ENCODE measurements around the gene SMYD3.

DNA sequence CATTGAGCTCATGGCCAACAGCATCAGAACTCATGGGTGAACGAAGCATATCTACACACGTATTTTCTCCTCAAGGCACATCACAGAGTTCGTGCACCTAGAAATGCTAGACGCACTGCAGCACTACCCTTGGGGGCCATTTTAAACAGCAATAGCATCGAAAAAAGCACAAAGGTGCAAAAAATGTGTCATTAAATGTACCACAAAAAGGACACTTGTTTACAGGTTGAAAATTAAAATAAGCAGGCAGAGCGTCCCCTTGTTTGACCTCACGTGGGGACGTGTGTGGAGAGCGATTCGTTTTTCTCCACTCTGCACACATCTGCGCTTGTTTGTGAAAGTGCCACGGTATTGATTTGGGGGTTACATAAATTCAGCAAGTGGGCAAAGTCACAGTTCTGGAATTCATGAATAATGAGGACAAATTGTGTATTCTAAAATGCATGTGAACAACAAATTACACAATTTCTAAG is 43.7 kb downstream of the ZBTB18 start:
- PRO-cap = no peak

DNA sequence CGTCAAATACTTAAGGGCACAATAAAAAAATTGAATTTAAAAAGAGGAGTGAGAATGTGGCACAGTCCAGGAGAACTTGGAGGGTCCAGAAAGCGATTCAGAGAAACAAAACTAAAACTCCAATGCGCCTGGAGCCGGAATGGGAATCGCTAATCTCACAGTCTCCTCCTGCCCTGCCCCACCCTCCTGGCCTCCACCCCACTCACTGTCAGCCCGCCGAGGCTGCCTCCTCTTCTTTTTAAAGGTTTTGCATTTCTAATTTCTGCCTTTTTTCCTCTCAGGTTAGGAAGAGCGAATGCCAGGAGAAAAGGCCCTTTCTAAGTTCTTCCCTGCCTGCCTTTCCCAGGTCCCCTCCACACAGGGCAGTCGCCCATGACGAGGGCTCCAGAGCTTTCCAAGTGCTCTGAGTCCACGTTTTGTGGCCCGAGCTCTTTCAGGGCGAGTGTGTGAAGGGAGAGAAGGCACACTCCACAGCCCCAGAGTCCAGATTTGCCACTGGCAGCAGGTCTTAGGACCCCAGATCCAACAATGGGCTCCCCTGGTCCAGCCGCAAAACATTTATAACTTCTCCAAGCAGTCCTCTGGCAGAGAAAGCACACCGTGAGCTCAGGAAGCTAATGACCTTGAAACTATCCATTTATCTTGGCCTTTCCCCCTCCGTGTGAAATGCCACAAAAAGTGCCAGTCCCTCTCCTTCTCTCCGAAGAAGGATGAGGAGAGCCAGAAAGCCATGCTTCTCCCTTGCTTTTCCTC is 135.5 kb downstream of the ZBTB18 start:
- PRO-cap = no peak

DNA sequence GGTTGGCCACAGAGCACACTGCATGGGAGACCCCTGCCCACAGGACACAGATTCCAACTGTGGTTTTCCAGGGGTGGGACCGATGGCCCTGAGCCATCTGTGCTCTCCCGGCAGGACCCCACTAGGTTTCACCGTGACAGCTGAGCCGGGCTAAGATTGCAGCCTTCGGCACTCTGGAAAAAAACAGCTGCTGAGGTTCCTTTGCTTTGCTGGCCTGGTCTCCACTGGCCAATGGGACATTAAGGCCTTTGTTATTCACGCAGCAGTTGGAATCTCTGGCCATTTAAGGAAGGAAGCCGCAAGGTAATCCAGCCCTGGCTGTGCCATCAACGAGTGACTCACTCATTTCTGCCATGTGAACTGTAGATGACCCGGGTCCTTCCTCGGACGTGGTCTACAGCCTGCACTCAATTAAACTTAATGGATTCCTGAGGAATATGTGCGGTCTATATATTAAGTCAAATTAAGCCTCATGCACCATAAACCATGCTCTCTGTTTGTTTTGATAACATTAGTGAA is 138.2 kb upstream of the C1orf100 start:
- PRO-cap = no peak

DNA sequence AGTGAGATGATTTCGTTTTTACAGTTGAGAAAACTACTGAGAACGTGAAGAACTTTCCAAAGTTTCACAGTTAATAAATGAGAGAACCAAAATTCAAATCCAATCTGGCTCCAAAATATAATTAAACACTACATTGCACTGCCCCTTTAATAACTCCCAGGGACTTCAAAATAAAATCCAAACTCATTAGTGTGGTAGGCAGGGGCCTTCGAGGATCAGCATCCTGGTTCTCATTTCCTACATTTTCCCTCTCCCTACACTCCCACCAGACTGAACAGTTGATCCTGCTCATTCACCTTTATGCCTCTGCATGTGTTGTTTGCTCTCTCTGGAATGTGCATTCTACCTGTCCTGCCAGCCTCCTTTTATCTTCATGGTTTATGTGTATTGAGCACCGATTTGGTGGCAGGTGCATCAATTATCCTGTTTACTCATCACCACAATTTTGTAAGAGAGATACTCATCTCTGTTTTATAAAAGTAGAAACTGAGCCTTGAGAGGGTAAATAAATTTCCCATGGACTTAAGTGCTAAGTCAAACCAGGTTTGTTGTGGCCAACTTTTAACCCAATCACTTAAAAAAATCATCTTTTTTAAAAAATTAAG is 25.7 kb upstream of the C1orf100 start:
- PRO-cap = no peak

DNA sequence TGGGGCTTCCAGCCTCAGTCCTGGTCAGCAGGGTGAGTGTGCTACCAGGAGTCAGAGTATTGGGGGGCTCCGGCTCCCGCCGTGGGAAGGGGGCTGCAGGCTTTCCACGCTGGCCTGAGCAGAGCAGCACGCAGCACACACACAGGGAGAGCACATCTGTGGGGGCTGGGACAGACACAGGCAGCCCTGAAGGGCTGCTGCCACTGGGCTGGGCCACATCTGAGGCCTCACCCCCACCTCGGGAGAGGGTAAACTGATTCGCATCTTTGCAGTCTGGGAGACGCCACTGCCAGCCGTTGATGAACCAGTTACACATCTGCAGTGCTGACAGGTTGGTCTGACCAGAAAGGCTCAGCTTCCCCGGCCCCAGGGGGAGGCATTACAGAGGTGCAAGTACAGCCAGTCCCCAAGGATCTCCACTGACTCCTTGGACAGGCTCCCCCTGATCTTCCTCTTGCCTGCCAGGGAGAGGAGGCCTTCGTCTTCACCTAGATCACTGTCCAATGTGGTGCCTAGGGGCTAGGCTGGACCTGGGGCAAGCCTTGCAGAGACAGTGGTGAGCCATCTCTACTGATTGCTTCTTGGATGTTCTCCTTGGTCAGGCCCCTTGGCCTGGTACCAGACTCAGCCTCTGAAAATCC is 42.8 kb downstream of the C1orf100 start:
- PRO-cap = no peak

GRCh38 chr1:244833508-244834652 is 1.6 kb upstream of the COX20 start:
- PRO-cap = unidirectional peak, plus-strand start at chr1:244833859; bidirectional peak, plus-strand start at chr1:244833971, minus-strand start at chr1:244833998; bidirectional peak, plus-strand start at chr1:244834080, minus-strand start at chr1:244834086; bidirectional peak, plus-strand start at chr1:244834479, minus-strand start at chr1:244834501

DNA sequence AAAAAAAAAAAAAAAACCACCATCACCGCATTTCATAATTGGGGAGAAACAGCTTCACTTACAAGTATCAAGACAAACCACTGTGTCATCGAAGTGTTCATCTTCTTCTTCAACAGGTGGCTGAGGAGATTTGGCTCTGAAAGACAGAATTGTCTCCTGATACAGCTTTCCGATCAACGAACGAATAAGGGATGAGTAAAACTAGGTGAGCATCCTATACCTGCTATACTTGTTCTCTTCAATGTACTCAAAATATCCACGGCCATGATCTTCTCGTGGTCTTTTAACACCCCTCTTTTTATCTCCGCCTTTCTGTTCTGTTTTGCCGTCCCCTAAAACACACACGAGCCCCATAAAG is 2.0 kb downstream of the HNRNPU start:
- PRO-cap = no peak

DNA sequence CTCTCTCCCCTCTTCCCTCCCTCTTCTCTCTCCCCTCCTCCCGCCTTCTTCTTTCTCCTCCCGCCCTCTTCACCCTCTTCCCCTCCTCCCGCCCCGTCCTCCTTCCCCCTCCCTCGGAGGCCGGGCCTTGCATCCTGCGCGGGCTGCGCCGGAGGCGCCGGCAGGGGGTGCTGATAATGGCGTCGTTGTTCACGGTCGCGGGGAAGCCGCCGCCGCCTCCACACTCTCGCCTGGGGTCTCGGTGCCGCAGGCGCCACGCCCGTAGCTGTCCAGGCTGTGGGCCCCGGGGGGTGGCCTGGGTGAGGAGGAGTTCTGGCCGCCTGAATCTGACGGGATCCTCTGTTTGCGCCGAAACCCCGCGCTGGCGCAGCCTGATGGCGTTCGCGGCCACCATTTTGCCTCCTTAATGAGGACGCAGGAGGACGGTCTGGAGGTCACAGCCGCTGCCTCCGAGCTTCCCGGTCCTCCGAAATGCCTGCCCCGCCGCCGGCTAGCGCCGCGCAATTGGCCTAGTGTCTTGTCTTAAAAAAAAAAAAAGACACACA is 1.3 kb downstream of the EFCAB2 start:
- PRO-cap = bidirectional peak, plus-strand start at position 176 of the sequence, minus-strand start outside the sequence; bidirectional peak, plus-strand start at position 406 of the sequence, minus-strand start at position 408 of the sequence

DNA sequence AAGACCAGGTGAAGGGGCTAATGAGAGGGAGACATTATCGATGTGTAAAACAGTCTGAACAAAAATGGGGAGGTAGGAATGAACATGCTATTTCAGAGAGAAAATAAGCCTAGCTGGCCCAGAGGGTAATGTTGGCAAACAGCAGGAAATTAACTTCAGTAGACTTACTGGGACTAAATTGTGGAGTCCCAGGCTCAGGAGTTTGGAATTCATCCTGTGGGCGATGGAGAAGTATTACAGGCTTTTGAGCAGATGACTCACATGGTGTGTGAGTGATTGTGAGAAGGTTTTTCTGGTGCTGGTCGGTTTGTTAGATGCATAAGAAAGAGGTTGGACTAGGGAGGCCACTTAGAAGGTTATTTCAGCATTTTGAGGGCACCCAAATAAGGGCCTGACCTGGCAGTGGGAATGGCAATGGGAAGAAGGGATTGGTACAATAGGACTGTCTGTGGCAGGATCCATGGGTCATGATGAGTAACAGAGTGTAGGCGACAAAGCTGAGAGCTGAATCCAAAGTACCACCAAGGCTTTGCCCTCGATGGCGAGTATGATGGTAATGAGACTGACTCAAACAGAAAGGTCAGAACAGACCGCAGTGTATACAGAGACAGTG is 69.3 kb upstream of the KIF26B start:
- PRO-cap = no peak

- PRO-cap = no peak
Observed at GRCh38 chr1:245311025-245311514, 156.3 kb downstream of the KIF26B start.

GRCh38 chr1:246085642-246086470 is 421.2 kb downstream of the SMYD3 start:
- PRO-cap = no peak

DNA sequence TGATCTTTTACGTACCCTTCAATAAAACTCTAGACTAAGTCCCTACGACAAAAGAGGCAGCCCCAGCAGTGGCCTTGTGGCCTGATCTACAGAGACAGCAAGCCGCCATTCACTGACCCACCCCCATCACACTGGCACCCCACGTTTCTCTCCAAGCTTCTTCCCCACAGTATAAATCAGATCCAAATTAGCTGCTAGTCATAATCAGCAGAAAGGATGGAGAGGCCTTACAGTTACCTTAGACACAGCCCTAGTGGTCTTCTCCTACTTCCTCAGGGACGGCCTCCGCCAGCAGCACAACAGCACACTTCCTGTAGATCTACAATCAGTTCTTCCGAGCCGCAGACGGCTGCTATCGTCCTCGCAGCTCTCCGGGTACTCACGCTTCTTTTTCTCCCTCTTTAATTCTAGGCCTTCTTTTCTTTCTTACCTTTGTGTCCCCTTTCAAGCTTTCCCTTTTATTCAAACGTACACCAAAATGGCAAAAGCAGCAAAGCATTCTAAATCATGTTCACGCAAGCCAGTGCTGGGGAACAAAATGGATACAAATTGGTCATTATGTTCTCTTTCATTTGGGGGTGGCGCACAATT is 313.5 kb downstream of the SMYD3 start:
- PRO-cap = no peak

GRCh38 chr1:246219480-246220036 is 287.5 kb downstream of the SMYD3 start:
- PRO-cap = no peak

DNA sequence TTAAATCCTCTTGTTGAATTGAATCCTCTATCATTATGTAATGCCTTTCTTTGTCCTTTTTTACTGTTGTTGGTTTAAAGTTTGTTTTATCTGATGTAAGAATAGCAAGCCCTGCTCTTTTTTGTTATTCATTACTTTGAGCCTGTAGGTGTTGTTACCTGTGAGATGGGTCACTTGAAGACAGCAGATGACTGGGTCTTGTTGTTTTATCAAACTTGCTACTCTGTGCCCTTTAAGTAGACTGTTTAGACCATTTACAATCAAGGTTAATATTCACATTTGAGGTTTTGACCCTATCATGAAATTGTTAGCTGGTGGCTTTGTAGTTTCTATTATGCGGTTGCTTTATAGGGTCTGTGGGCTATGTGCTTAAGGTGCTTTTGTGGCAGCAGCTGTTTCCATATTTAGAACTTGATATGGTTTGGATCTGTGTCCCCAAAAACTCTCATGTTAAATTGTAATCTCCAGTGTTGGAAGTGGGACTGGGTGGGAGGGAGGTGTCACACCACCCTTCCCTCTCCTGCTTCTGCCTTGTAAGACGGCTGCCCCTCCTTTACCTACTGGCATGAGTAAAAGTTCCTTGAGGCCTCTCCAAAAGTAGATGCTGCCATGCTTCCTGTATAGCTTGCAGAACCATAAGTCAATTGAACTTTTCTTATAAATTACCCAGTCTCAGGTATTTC is 249.6 kb downstream of the SMYD3 start:
- PRO-cap = no peak

- PRO-cap = no peak
Observed at GRCh38 chr1:246268542-246269447, 238.3 kb downstream of the SMYD3 start.

GRCh38 chr1:246506304-246507497 is at the start of gene SMYD3:
Gene SMYD3 (minus strand): TSS chr1:246507279.
- PRO-cap = bidirectional peak, plus-strand start at chr1:246507361, minus-strand start at chr1:246507272

DNA sequence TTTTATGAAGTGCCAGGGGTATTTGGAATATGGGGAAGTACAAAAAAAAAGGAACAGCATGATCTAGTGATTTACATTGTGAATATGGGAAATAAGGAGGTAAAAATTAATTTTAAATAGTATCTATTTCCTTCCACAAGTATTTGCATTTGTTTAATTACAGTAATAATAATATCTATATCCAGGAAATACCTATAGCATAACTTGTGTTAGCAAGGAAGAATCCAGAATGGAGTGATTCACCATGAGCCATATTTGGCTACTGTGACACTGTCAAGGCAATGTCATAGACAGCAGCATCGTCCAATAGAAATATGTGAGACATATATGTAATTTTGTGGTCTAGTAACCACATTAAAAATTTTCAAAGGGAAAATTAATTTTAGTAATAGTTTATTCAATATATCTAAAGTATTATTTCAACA is 22.0 kb downstream of the CNST start:
- PRO-cap = no peak

DNA sequence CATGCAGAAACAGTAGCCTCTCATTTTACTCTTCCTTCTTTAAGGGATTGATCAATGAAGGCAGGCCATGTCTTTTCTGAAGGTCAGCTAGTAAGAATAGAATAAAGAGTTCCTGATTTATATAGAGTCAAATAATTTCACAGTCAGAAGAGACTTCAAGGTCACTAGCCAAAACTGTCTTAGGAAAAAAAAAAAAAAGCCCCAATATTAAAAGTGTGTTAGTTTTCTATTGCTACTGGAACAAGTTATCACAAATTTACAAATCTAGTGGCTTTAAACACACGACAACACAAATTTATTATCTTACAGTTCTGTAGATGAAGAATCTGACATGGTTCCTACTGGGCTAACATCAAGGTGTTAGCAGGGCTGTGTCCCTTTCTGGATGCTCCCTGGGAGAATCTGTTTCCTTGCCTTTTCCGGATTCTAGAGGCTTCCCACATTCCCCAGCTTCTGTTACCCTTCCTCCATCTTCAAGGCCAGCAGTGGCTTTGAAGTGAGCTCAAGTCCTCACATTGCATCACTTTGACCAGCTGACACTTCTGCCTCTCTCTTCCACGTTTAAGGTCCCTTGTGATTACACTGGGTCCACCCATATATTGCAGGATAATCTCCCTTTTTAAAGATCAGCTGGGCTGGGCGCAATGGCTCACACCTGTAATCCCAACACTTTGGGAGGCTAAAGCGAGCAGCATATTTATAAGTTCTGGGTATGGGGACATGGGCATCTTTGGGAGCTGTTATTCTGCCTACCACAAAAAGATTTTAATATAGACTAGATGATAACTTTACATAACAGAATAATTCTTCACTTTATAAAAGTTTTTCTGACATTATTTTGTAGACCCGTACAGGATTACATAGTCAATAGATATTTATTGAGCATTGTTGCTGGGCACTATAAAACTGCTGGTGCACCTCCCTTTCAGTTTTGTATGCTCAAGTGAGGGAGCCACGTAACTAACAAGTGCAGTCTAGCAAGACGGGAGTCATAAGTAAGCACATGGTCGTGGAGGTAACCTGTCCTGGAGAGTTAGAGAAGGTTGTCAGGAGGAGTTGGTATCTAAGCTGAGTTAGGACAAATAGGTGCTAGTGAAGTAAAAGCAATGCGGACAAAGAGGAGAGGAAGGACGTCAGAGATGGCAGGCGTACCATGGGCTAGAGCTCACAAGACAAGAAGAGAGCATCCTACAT is 33.1 kb downstream of the CNST start:
- PRO-cap = no peak

GRCh38 chr1:246617748-246618351 is 51.6 kb downstream of the CNST start:
- PRO-cap = no peak

DNA sequence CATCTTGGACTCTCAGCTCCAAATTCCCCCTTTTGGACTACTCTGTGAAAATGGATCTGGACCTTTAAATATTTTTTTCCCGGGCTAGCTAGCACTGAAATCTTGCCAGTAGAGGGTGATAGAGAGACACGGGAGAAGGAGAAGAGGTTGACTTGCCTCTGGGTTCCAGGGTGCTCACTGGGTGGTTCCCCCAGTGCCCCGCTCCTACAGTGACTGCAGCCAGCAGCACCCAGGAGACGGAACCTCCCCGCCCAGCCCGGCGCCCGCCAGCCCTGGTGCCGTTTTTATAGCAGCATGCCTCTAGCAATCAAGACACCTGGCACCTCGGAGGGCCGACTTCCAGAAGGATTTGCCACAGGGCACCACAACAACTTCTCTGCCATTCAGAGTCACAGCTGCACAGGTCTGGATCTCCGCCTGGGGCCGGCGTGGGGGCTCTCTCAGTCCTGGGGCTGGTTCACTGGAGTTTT is 34.6 kb upstream of the SCCPDH start:
- PRO-cap = no peak